ENCODE results near the gene ARID5A.

GRCh38 chr2:96011077-96011296, 19.4 kb upstream of the ANKRD36C start:
- RRBS: no CpG with 5 or more reads among the region's 4 CpGs

DNA sequence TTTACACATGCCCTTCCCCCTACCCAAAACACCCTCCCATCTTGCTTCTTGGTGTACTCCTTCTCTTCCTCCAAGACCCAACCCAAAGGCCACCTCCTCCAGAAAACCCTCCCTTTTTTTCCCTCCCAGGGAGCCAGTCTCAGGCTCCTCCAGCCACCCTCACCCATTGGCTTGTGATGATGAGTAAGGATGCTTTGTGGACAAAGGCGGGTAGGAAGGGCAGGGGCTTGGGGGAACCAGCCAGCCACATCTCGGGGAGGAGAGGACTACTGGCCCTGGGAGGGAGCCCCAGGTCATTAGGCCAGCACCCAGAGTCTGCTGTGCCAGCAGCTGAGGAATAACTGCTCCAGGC, 3.9 kb downstream of the ADRA2B start:
- RRBS: no CpG with 5 or more reads among the region's 2 CpGs

GRCh38 chr2:96142523-96143477, 2.4 kb downstream of the DUSP2 start:
- RRBS: 100% methylated on average over 2 of the region's 22 CpGs

GRCh38 chr2:96205839-96206481, 2.7 kb downstream of the STARD7 start:
- RRBS: no CpG with 5 or more reads among the region's 1 CpG

- RRBS: 1% methylated on average over 6 of the region's 29 CpGs
These were observed 361 bp upstream of the STARD7 start for GRCh38 chr2:96208892-96209483.

- RRBS: no CpG with 5 or more reads among the region's 8 CpGs
These were observed 25.4 kb downstream of the TMEM127 start for GRCh38 chr2:96240250-96240873.

DNA sequence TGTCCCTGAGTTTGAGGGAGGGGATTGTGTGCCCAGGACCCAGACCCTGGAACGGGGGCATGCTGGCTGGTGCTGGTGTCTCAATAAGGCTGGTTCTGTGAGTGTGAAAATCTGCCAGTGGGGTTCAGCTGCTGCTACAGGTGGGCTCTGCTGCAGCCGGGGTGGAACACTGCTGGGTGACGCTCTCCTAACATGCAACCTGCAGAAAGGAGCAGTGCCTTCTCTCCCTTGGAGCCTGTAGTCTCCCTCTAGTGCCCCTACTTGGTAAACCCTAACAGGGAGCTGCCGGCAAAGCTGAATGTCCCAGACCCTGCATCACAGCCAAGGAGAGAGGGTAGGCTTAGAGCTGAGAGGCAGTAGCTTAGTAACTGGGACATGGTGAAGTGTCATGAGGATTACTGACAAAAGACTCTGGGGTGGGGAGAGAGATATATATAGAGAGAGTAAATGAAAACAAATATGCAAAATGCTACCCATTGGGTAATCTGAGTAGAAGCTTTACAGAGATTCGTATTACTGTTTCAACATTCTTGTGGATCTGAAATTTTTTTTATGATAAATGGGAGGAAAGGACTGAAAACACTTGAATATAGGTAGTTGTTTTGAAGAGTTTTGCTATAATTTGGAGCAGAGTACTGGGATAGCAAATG, 9.9 kb downstream of the NCAPH start:
- RRBS: no CpG with 5 or more reads among the region's 5 CpGs

DNA sequence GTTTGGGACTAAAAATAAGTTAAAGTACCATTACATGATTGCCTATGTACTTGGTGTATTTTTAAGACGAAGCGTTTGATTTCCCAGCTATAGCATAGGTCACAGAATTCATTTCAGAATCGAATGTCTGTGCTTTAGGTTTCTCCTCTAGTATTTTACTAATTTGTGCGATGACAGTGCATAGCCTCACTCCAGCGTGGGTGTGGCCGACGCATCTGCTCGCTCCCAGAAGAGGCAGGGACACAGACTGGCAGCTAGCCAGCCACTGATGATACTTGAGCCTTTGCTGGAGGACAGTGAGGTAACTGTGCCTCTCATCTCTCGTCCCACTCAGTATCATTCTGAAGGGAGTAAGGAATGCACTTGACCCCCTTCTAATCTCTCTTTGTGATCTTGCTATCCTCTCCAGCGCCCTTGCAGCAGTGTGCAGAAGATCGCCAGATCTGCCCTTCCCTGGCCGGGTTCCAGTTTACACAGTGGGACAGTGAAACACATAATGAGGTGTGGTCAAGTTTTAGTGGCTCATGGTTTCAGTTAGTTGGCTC, 17.4 kb downstream of the NCAPH start:
- RRBS: no CpG with 5 or more reads among the region's 12 CpGs

DNA sequence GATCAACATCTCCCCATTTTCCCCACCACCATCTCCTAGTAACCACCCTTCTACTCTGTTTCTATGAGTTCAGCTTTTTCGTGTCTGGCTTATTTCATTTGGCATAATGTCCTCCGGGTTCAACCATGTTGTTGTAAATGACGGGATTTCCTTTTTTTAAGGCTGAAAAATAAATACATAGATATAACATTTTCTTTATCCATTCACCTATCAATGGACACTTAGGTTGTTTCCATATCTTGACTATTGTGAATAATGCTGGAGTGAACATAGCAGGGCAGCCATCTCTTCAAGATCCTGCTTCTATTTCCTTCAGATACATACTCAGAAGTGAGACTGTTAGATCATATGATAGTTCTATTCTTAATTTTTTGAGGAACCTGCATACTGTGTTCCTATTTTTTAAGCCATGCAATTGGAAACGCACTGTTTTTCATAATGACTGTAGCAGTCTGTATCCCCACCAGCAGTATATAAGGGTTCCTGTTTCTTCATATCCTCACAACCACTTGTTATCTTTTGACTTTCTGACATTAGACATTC, 15.6 kb downstream of the NEURL3 start:
- RRBS: no CpG with 5 or more reads among the region's 4 CpGs

GRCh38 chr2:96536388-96537005, at the start of gene ARID5A:
Gene ARID5A (plus strand): TSS chr2:96536752.
- RRBS: 2% methylated on average over 48 of the region's 60 CpGs

GRCh38 chr2:96537796-96538615, 1.5 kb downstream of the ARID5A start:
- RRBS: no CpG with 5 or more reads among the region's 30 CpGs

GRCh38 chr2:96601678-96602229, 36.4 kb downstream of the KANSL3 start:
- RRBS: no CpG with 5 or more reads among the region's 4 CpGs

- RRBS: no CpG with 5 or more reads among the region's 2 CpGs
These were observed 33.0 kb downstream of the LMAN2L start for GRCh38 chr2:96706969-96707259.

- RRBS: 53% methylated on average over 2 of the region's 18 CpGs
These were observed 598 bp downstream of the CNNM4 start for GRCh38 chr2:96761344-96761655.

GRCh38 chr2:96800929-96801151, 15.2 kb upstream of the CNNM3 start:
- RRBS: no CpG with 5 or more reads among the region's 7 CpGs

DNA sequence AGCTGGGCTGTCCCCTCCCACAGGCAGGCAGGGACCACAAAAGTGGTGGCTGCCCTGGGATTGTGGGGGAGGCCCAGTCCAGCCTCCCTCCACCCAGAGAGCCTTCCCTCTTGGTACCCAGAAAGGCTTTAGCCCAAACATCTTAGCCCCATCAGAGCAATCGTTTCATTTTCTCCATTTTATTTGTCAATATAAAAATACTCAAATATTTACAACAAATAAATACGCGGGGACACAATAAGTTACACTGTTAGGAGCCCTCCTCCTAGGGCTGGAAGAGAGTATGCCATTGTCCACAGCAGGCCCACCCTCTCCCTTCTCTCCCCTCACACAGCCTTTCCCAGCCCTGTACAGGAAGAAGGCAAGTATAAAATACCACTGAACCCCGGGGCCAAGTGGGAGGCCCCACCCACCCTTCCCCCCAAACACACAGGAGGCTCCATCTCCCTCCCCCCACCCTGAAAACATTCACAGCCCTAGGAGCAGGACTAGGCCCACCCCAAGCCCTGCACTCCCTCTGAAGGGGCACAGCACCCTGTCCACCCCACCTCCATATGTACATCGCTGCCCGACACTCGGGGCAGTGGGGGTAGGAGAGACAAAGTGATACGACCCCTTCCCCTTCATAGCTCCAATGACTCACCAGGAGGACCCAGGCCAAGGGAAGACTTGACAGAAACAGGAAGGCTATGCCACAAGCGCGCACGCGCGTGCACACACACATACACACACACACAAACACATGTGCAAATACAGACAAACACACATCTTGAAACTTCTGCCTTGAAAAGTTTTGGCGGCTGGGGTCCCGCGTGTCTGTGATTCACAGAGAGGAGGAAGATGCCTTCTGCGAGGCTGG, 2.0 kb upstream of the ANKRD39 start:
- RRBS: no CpG with 5 or more reads among the region's 17 CpGs

DNA sequence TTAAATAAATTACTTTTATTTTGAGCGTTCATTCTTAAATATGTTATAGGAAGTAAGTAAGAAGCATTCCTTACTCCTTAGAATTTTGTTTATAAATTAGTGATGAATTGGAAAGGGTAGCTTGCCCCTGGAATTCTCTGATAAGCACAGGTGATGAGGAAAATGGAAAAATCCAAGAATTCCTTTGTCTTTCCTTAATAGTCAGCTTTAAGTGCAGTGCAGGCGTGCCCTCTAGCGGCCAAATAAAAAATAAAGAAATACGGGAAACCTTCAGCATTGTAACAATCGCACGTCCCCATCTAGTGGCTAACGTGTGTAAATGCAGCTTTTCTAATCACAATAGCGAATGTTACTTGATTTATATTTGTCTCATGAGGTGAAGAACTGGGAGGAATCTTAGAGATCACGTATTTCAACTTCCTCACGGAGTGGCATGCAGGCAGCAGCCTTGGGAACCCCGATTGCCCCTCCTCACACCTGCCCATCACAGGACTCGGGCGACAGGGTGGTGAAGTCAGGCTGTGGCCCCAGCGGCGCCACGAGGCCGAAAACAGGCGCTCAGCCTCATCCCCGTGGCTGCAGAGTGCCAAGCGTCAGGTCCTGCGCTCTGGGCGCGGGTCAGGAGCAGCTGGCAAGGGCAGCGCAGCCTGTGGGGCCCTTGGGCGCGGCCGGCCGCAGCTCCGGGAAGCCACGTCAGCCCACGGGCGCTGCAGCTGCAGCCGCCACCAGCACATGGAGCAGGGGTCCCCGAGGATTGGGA, 571 bp upstream of the ANKRD36 start:
- RRBS: no CpG with 5 or more reads among the region's 34 CpGs

- RRBS: no CpG with 5 or more reads among the region's 2 CpGs
These were observed 70.6 kb downstream of the ANKRD36 start for GRCh38 chr2:97183578-97183938.

- RRBS: no CpG with 5 or more reads among the region's 4 CpGs
These were observed 77.9 kb downstream of the ANKRD36 start for GRCh38 chr2:97190767-97191376.

DNA sequence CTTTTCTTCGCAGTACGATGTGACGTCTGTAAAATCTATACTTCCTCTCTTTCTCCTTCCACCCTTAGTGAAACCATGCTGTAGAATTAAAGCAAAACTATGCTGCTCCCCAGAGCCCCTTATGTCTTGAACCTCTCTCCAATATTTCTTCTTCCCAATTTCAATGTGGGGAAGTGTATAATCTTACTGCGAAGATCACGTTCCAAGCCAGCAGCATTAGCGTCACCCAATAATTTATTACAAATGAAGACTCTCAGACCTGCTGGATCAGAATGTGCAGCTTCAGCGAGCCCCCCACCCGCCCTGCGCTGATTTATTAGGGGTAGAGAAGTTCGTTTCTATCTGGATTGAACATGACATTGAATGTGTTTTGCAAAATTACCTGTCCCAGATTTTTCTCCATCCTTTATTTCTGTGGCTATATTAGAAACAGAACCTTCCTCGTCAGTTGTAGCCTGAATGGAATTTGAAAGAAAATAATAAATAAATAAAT, 36.8 kb downstream of the ANKRD36B start:
- RRBS: no CpG with 5 or more reads among the region's 11 CpGs

Measured in cardiac fibroblast (primary cell).